ENCODE measurements around a stretch of chr7.

GRCh38 chr7:10940380-10940938 is 506 bp upstream of the NDUFA4 start:
- PRO-cap, 7 experiments: peak in 7 of 7 experiments; most common plus-strand start chr7:10940554 (in 7)

- PRO-cap, 7 experiments: no peak in any of the 7 experiments
These were observed 92.4 kb downstream of the TMEM106B start for GRCh38 chr7:12303383-12303935.

DNA sequence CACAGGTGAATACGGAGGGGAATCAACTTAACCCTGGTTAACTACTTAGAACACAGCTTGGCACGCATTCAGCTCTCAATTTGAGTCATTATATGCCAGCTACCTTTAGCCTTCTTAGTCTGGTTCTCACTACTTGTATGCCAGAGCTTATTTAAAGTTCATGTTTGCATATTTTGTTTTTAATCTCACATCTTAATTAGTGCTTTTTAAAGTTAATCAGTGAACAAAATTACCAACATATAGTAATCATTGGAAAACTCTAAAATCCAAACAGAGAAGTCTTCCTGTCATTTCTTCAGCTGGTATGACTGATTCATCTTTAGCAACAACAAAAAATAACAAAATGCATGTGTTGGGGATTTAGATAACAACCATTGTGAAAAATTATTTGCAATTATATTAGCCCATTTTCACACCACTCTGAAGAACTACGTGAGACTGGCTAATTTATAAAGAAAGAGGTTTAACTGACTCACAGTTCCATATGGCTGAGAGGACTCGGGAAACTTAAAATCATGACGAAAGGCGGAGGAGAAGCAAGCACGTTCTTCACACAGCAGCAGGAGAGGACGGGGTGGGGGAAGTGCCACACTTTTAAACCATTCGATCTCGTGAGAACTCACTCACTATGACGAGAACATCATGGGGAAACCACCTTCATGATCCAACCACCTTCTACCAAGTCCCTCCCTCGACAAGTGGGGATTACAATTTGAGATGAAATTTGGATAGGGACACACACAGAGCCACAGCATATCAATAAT is 80.5 kb downstream of the VWDE start:
- PRO-cap, 7 experiments: no peak in any of the 7 experiments

DNA sequence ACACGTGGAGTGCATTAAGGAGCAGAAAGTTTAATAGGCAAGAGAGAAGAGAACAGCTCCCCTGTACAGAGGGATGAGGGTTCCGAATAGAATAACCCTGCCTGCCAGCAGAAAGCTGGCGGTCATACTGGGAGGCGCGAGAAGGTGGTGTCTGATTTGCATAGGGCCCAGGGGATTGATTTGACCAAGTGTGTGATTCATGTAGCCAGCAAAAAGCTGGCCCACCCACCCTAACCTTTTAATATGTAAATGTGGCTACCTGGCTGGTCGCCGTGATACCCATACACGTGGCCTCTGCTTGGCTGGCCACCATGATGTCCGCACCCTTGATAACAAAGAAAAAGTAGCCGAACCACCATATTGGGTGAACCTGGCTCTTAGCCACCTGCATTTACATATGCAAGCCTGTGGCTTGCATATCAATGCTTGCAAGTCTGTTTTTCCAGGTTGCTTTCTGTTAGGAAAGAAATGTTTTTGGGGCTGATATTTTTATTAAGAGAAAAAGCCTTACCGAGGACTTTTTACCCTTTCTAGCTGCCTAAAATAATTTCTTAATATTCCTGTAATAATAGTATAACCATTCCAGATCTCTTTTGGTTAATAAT is 20.5 kb upstream of the VWDE start:
- PRO-cap, 7 experiments: no peak in any of the 7 experiments

GRCh38 chr7:12565305-12565810 is 5.2 kb upstream of the SCIN start:
- PRO-cap, 7 experiments: no peak in any of the 7 experiments

- PRO-cap, 7 experiments: no peak in any of the 7 experiments
These were observed 43.7 kb upstream of the ARL4A start for GRCh38 chr7:12643573-12644194.

- PRO-cap, 7 experiments: no peak in any of the 7 experiments
These were observed 210.5 kb downstream of the ETV1 start for GRCh38 chr7:13778980-13779297.

- PRO-cap, 7 experiments: peak in 2 of 7 experiments; most common plus-strand start chr7:13990587 (in 2)
These were observed 969 bp upstream of the ETV1 start for GRCh38 chr7:13990261-13991008.

DNA sequence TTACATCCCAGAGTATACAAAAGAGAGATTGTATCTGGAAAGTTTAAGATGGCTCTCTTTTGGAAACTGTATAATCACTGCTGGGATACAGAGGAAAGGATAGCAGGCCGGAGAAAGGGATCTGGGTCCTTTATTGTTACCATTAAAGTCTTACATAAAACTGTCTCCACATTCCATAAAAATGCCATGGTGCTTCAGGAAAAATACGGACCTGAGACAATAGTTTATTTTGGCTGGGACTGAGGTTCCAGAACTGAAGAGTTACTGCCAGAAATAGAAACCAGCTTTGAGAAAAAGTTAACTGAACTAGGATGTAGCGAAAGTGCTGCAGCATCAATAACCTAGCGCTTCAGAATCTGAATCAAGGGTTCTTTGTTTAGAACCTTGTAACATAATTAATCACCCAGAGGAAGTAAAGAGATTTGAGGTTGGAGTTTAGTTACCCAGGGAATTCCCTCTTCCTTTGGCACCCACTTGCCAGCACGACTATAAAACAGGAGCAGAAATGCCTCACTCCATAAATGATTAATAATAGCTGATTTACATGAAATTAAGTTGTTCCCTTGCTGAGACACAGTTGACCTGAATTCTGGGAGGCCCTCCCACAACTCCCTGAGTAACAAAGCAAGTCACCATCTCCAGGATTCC is 37.9 kb downstream of the MEOX2 start:
- PRO-cap, 7 experiments: no peak in any of the 7 experiments

- PRO-cap, 7 experiments: no peak in any of the 7 experiments
These were observed 203.1 kb upstream of the MEOX2 start for GRCh38 chr7:15889473-15890019.

DNA sequence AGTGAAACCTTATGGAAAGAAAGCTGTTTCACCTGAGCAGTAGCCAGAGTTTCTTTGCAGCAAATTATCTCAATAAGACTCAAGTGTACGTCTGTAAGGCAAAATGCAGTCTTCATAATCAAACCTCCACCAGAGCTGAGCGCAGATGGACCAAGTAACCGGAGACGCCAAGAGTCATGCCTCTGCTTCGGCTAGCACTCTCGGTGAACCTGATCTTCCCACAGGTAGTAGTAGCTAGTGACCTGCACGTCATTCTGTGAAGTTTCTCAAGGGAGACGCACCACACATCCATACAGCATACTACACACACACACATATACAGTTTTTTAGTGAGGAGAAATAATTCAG is 357.1 kb downstream of the CRPPA start:
- PRO-cap, 7 experiments: no peak in any of the 7 experiments

GRCh38 chr7:16129217-16129933 is 292.0 kb downstream of the CRPPA start:
- PRO-cap, 7 experiments: no peak in any of the 7 experiments

DNA sequence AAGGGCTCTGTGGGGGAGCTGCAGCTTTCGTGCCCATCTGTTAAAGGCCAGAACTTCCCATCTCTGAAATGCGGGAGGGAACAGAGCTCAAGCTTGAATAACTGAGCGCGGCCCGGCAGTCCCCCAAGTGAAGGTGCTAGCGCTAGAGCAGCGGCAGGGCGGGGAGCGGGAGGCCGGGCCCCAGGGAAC is 594 bp downstream of the CRPPA start:
- PRO-cap, 7 experiments: peak in 7 of 7 experiments; most common plus-strand start position 118 of the sequence (in 6); most common minus-strand start position 129 of the sequence (in 7)

DNA sequence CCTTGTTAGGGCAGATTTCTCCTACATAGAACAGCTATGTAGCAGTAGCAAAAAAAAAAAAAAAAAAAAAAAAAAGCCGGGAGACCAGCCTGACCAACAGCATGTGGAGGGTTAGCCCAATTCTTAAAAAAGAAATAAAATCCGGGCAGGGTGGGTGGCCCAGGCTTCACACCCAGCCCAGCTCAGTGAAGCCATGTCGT is 58.1 kb downstream of the ANKMY2 start:
- PRO-cap, 7 experiments: no peak in any of the 7 experiments

GRCh38 chr7:16815002-16815513 is 10.3 kb upstream of the AGR2 start:
- PRO-cap, 7 experiments: no peak in any of the 7 experiments

DNA sequence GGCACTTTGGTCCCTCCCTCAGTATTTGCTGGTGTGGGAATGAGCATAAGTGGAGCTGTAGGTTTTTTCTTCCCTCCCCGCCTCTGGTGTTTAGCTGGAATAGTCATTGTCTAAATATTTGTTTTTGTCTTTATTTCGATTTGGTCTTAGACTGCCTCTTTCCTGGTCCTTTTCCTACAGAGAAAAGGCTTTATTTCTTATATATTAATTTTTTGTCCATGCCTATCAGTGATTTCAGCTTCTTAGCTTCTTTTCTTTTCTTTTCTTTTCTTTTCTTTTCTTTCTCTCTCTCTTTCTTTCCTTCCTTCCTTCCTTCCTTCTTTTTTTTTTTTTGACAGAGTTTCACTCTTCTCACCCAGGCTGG is 203.5 kb upstream of the AGR3 start:
- PRO-cap, 7 experiments: no peak in any of the 7 experiments

GRCh38 chr7:17276361-17276735 is 22.1 kb upstream of the AHR start:
- PRO-cap, 7 experiments: no peak in any of the 7 experiments

- PRO-cap, 7 experiments: peak in 1 of 7 experiments; most common minus-strand start chr7:17305613 (in 1)
These were observed 6.9 kb downstream of the AHR start for GRCh38 chr7:17305420-17305746.

DNA sequence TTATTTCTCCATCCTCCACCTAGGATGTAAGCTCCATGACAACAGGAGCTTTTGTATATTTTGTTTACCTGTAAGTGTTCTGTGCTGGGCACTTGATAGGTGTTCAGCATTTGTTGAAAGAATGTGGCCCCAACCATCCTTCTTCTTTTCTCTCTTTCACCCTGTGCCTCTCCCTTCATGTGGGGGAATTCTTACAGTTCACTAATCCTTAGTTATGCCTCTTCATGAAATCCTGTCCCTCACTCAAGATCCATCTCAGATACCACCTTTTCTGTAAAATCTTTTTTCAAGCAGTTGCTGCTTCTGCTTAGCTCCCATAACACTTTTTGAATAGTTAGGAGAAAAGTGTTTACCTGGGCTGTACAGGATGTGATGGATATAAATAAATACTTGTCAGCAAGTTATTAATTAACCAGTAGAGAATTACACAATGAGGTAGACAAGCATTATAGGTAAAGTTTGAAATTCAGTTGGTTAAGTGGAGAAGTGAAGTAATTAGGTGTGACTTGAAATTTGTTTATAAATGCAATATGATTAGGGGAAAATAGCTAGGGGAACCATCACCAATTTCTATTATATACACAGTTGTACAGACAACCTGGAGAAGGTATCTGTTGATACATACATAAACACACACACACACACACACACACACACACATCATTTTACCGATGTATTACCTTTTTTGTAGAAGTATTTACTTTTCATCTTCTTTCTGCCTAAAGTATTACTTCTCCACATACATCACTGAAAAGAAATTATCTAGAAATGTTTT is 9.8 kb downstream of the AHR start:
- PRO-cap, 7 experiments: no peak in any of the 7 experiments

GRCh38 chr7:18289726-18290743 is 205.5 kb upstream of the HDAC9 start:
- PRO-cap, 7 experiments: no peak in any of the 7 experiments